Mononuclear cell (primary cell): ENCODE results near the genes CACNG5, PSMD12, BPTF and AMZ2.

DNA sequence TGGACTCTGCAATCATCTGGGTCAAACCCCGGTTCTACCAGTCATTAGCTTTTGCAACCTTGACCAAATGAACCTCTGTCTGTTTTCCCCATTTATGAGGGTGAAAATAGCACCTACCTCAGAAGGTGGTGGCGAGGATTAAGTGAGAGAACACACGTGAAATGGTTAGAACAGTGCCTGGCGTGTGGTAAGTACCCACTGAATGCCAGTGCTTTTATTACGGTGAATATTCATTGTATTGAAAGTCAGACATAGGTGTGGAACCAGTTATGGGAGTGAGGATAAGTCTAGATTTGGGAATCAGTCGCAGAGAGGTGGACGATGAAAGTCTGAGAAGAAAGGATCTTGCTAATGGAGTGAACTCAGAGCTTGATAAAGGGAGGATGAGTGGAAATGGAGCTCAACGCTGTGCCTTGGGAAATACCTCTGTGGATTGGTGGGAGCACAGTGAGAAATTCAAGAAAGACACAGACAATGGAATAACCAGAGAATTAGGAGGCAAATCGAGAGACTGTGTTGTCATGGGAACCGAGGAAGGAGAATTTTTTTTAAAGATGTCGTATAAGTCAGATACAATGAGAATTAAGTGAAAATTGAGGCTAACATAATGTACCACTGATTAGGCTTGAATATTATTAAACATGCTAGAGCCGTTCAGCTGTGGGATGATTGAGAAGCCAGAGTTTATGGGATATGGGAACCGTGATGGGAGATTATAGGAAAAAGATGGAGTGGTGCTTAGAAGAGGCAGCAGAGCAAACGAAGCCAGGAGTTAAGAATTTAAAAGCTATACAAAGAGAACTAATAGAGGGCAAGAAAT is 134.1 kb downstream of the PRKCA start:
- RRBS = no CpG with 5 or more reads among the region's 14 CpGs

- RRBS = no CpG with 5 or more reads among the region's 3 CpGs
Observed at GRCh38 chr17:66493918-66494379, 191.5 kb downstream of the PRKCA start.

DNA sequence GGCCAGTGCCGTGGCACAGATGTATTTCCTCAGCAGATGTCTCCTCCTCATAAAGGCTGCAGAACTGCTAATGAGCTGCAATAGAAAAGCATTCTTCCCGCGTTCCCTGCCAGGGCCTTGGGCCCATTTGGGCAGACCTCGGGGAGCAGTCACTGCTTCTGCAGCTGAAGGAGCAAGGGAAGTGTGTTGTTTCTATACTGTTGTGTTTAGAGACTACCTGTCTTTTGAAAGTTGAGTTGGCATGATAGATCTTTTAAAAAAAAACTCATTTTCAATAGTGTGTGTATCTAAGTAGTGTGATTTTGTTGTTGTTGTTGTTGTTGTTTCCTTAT is 152.5 kb upstream of the CACNG5 start:
- RRBS = no CpG with 5 or more reads among the region's 4 CpGs

- RRBS = 7% methylated on average over 37 of the region's 50 CpGs
Observed at GRCh38 chr17:66834581-66835315, at the start of gene CACNG5. TSS of gene CACNG5 (plus strand) at chr17:66835117.

DNA sequence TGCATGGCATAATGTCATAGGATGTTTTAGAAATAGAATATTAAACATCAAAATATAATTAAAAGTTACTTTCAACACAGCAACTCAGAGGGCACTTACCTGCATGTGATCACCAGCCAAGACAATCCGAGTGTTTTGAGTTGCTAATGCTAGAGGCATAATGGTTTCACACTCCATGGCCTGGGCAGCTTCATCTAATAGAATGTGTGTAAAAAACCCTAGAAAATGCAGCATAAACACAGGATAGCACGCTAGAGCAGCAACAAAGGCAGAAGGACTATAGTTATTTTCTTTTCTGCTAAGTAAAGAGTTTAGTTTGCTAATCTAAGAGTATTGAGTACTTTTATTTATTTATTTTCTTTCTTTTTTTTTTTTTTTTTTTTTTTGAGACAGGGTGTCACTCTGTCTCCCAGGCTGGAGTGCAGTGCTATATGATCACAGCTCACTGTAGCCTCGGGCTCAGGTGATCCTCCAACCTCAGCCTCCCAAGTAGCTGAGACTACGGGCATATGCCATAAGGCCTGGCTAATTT is 95.2 kb downstream of the HELZ start:
- RRBS = no CpG with 5 or more reads among the region's 4 CpGs

GRCh38 chr17:67366174-67366847 is at the start of gene PSMD12:
TSS of gene PSMD12 (minus strand) at chr17:67366577.
- RRBS = 2% methylated on average over 8 of the region's 52 CpGs

GRCh38 chr17:67582586-67583224 is 135.0 kb upstream of the NOL11 start:
- RRBS = no CpG with 5 or more reads among the region's 8 CpGs

DNA sequence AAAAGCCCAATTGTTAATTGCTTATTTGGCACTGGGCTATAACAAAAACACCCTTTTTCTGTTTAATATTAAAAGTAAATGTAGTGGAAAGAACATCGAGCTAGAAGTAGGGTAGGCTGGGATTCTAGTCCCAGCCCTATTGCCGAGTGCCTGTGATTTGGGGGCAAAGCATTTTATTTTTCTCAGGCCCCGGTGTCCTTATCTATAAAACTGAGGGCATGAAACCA is 60.4 kb upstream of the NOL11 start:
- RRBS = no CpG with 5 or more reads among the region's 3 CpGs

GRCh38 chr17:67679540-67679997 is 38.2 kb upstream of the NOL11 start:
- RRBS = no CpG with 5 or more reads among the region's 7 CpGs

- RRBS = no CpG with 5 or more reads among the region's 1 CpG
Observed at GRCh38 chr17:67719570-67720101, 1.9 kb downstream of the NOL11 start.

DNA sequence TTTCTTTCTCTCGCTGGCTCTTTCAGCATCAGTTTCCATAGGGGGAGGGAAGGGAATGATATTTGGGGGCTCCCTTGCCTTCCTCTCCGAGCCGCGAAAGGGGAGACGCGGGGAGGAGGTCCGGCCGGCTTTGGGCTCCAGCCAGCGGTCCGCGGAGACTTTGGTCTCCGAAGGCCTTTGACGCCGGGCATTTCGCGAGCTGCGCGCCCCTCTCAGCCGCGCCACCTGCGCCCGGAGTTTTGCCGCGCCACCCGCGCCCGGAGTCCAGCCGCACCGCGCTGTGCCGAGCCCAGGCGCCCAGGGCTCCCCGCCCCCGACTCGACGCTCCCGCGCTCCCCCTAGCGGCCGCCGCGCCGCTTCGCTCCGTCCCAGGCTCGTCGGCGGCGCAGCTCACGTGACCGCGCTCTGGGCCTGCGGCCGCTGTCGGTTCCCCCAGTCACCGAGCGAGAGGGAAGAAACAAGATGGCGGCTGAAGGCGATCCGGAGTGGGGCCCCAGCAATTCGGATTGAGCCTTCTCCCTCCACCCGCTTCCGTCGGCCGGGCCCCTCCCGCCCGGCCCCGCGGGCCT is at the start of gene BPTF:
Gene BPTF (plus strand): TSS at position 435 of the 569 bp plus-strand sequence.
- RRBS = 2% methylated on average over 17 of the region's 69 CpGs

GRCh38 chr17:67911310-67912517 is 84.6 kb downstream of the C17orf58 start:
- RRBS = no CpG with 5 or more reads among the region's 14 CpGs

- RRBS = no CpG with 5 or more reads among the region's 4 CpGs
Observed at GRCh38 chr17:68081696-68081954, 46.1 kb downstream of the KPNA2 start.

- RRBS = 1% methylated on average over 27 of the region's 103 CpGs
Observed at GRCh38 chr17:68247138-68248186, at the start of gene AMZ2. TSS of gene AMZ2 (plus strand) at chr17:68248043.

- RRBS = no CpG with 5 or more reads among the region's 25 CpGs
Observed at GRCh38 chr17:68346256-68347038, 55.2 kb downstream of the ARSG start.

DNA sequence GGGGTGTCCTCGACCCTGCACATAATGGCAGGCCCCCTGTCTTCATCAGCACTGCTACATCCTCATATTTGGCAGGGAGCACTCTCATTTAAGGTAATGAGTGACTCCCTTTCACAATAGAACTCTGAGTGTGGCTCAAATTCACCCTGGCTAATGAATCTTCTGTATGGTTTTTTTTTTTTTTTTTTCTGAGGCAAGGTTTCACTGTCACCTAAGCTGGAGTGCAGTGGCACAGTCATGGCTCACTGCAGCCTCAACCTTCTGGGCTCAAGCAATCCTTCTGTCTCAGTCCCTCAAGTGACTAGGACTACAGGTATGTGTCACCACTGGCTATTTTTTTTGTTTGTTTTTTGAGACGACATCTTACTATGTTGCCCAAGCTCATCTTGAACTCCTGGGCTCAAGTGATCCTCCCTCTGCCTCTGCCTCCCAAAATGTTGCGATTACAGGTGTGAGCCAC is 3.3 kb downstream of the FAM20A start:
- RRBS = no CpG with 5 or more reads among the region's 3 CpGs

DNA sequence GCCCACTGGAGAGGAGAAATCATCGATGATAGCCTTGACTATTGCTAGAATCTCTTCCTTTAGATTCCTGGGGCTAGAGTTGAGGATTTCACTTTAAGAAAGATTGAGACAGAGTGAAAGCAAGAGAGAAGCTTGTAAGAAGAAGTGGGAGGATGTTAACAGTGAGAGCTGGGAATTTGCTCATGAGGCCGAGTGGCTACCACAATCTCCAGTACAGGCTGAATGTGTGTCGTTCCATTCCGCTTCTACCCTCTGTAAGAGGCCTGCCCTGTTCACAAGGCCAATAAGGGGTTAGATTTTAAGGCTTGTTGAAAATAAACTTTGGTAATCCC is 170.9 kb upstream of the FAM20A start:
- RRBS = no CpG with 5 or more reads among the region's 4 CpGs

DNA sequence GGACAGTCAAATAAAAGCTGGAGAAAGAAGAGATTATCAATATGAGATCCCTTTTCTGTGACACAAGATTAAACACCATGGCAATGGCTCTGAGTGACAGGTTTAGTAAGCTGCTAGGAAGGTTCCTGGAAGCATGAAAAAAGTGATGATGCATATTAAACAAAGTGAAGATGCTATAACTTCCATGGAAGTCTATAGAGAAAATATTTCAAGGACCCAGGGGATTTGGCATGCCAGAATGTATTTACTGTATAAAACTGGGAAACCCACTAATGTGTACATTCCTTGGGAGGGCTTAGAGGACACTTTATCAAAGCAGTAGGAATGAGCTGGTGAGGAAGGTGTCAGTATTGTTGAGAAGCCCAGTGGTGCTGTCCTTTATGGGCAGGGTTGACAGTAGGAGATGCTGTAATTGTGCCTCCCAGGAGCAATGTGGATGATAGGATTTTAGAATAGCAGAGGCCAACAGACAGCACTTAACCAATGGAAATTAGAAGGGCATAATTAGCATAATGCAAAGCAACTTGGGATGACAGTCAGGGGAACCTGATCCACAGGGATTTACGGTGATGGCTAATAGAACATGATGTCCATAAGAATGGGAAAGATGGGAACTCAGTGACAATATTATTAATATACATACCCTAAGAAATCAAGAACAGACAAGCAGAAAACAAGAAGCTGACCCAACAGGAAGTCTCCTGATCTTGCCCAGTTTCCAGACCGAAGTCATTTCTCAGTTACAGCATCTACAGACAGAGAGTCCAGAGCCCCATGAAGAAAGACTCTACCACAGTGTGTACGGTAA is 132.9 kb downstream of the ABCA8 start:
- RRBS = no CpG with 5 or more reads among the region's 3 CpGs

- RRBS = no CpG with 5 or more reads among the region's 5 CpGs
Observed at GRCh38 chr17:68840165-68840578, 115.0 kb downstream of the ABCA8 start.